Urinary bladder (tissue), 3 donors: ENCODE measurements around a stretch of chr2.

- PRO-cap: no peak
- RAMPAGE, long total RNA: no peak
Observed at GRCh38 chr2:86785939-86786753, 4.6 kb downstream of the CD8A start.

GRCh38 chr2:87476742-87477385 lies 271.0 kb upstream of the PLGLB2 start:
- PRO-cap: no peak
- RAMPAGE, long total RNA: no peak

- PRO-cap: no peak
- RAMPAGE, long total RNA: start-site peak on the plus strand at chr2:88016780-88016819, 7 and 5 reads in 2 replicates
Observed at GRCh38 chr2:88016654-88017371, 38.8 kb downstream of the KRCC1 start.

- PRO-cap: no peak
- RAMPAGE, long total RNA: no peak
Observed at GRCh38 chr2:88099660-88100348, 28.1 kb downstream of the FABP1 start.

- PRO-cap: no peak
- RAMPAGE, long total RNA: no peak
Observed at GRCh38 chr2:88178080-88178437, 7.9 kb downstream of the THNSL2 start.

GRCh38 chr2:88212239-88212741 lies 42.1 kb downstream of the THNSL2 start:
- PRO-cap: no peak
- RAMPAGE, long total RNA: no peak

DNA sequence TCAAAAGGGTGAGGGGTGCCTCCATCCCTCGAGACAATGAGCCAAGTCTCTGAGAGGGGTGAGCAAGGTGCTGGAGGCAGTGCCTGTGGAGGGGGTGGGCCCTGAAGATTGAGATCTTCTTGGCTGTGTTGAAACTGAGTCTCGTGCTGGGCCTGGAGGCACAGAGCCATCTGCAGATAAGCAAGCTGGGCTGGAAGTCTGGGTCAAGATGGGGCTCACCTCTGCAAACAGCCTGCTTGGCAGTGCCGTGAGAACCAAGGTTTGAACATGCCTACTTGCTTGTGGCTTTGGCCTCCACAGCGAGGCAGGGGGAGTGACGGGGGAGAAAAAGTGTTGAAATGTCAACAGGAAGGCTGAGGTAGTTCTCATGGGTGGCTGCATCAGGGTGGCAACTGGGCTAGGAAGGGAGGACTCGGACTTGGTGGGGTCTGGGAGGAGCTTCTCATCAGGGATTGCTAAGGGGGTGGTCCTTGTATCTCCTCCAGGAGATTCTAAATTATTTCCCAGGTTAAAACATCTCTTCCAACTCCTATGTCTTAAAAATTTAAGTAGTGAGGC lies 99.7 kb downstream of the THNSL2 start:
- PRO-cap: no peak
- RAMPAGE, long total RNA: no peak

DNA sequence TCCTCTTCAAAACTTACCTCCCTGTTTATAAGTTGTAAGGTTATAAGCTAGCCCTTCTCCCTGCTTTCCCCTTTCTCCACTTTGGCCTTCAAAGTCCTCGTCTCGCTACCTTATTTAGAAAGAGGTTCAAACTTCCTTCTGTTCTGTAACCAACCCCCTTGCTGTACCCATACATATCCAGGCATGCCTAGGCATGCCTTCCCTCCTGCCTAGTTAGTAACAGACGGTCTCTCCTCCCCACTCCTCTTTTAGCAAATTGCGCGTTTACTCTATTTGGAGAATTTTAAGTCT lies 13.8 kb downstream of the TEX37 start:
- PRO-cap: no peak
- RAMPAGE, long total RNA: no peak

DNA sequence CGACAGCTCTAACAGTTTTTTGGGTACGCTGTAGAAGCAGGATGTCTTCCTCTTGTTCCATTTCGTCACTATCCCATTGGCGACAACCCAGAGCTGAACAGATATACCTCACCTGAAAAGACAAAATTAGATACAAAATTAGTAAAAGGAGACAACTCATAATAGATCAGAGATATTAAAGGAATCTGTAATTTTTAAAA lies 34.1 kb downstream of the EIF2AK3 start:
- PRO-cap: no peak
- RAMPAGE, long total RNA: no peak

DNA sequence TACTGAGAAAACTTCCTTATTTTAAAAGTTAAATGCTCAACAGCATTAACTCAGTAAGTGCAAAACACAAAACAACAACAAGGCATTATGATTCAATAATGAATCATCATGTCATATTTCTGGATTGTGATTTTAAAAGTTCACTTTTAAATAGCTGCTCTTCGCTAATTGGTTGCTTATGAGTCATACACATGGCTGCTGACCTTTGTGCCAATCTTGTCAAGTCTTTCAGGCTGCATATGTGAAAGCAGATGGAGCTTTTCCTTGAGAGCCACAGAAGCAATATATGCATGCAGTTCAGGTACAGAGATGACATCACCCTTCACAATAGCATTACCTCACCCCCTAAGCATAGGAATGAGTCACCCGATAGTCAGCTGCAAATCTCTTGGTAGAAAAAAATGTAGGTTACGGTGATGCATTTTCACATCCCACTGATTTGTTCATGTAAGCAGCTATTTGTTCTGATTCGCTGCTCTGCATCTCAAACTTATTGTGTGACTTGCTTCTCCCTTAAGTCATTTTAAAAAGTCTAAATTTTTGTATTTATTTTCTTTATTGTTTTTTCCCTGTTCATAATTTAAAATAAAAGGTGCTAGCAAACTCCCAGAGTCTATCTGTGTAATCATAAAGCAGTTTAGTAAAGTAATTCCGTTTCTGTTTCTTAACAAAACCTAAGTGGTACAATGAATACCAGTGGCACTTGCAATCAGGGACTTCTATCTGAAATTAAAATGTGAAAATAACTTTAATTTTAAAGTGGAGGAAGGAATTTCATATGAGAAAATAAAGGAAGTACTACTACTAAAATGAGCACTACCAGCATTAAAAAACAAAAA lies 27.1 kb downstream of the EIF2AK3 start:
- PRO-cap: no peak
- RAMPAGE, long total RNA: no peak

DNA sequence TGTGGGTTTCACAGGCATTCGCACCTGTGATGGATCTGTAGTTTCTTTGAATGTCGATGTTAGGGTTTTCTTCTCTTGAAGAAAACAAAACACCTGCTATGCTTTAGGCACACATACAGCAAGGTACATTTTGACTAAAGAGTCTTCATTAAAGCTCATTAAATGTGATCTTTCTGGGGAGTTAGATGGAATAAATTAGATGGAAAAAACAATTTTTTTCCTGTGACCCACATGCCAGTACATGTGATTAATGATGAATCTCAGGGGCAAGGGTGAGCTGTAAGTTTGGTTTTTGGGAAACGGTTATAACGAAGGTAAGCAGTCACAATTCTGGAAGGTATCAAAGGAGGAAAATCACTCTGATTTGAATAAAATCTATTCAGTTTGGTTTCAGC lies 60.5 kb downstream of the RPIA start:
- PRO-cap: no peak
- RAMPAGE, long total RNA: no peak

DNA sequence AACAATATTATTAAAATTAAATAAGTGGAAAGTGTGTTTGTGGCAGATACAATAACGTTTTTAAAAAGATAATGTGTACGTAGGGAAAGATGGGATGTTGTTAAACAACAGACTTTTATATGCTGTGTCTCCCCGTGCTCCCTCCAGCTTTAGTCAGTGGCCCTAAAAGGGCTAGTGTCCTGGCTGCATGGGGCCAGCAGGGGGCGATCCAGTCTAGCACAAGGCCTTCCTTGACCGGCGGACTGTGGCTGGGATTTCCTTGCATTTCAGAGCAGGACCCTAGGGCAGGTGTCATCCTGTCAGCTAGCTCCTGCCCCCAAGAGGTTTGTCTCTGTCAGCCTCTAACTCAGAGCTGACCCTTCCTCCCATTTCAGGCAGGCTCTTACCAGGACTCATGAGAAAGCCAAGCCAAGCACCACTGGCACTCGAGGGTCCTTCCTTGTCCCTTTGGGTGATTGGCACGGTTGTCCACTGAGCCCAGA lies 140.2 kb downstream of the RPIA start:
- PRO-cap: no peak
- RAMPAGE, long total RNA: no peak

GRCh38 chr2:88860691-88861274 lies 169.3 kb downstream of the RPIA start:
- PRO-cap: no peak
- RAMPAGE, long total RNA: no peak

DNA sequence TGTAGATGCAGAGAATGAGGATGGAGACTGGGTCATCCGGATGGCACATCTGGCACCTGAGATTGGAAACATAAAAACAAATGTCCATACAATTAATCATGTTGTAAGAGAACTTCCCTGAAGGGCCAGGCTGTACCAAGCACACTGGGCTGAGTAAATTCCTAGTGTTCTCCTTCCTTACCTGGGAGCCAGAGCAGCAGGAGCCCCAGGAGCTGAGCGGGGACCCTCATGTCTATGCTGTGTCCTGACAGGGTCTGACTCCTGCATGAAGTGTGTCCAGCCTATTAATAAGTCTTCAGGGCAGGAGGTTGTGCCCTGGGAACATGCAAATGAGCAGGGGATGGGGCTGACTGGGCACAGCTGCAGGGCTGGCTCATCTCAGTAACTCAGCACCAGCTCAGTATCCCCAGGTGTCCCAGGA lies 301.2 kb downstream of the RPIA start:
- PRO-cap: no peak
- RAMPAGE, long total RNA: no peak

DNA sequence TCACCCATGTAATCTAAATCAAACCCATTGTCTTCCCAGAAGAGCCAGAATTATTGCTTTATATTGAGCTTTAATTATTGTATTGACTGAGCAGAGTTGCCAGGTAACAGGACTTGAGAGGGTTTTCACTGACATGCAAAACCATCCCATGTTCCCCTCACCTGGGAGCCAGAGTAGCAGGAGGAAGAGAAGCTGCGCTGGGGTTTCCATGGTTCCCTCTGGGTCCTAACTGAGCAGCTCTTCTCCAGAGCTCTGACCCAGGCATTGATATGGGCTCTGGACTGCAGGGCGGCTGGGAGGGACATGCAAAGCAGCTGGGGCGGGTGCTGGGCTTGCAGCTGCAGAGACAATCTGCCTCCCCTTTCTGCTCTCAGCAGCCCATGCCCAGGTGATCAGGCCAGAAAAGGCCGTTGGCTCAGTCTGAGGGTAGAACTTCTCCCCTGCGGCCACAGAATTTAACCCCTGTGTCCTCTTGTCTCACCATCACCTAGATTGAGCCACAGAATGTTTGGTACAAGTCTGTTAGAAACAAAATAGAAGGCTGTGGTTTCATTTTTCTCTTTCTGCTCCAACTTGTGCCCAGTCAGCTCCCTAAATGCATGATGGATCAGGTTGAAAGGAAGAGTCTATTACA lies 451.5 kb downstream of the RPIA start:
- PRO-cap: no peak
- RAMPAGE, long total RNA: no peak

GRCh38 chr2:90153988-90154372 lies 1462.5 kb downstream of the RPIA start:
- PRO-cap: no peak
- RAMPAGE, long total RNA: no peak

- PRO-cap: unidirectional peak, minus-strand start at chr2:94209130
- RAMPAGE, long total RNA: no peak
Observed at GRCh38 chr2:94208713-94209235, 378.3 kb upstream of the AQP7B start.

GRCh38 chr2:94218907-94220119 lies 367.8 kb upstream of the AQP7B start:
- PRO-cap: no peak
- RAMPAGE, long total RNA: no peak

GRCh38 chr2:94947222-94947510 lies 75.9 kb downstream of the TEKT4 start:
- PRO-cap: no peak
- RAMPAGE, long total RNA: no peak

DNA sequence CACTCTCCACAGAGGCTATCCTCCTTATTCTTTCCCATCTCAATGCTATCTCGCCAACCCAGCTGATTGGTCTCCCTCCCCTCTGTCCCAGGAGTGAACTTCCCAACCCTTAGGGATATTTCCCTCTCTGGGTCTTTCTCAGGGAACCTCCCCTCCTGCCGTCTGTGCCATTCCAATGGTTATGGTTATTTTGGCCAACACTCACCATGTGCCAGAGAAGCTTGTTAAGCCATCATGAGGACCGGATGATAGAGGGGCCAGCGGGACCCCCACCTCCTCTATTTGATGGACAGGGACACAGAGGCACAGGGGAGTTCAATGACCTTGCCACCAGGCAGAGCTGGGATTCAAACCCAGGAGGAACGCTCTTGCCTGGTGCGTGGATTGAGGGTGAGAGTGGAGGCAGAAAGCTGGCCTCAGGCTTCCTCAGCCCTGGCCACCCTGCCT lies 40.0 kb upstream of the MAL start:
- PRO-cap: no peak
- RAMPAGE, long total RNA: no peak